Vermiform appendix (tissue), 1 donor: ENCODE measurements around the gene BLCAP.

DNA sequence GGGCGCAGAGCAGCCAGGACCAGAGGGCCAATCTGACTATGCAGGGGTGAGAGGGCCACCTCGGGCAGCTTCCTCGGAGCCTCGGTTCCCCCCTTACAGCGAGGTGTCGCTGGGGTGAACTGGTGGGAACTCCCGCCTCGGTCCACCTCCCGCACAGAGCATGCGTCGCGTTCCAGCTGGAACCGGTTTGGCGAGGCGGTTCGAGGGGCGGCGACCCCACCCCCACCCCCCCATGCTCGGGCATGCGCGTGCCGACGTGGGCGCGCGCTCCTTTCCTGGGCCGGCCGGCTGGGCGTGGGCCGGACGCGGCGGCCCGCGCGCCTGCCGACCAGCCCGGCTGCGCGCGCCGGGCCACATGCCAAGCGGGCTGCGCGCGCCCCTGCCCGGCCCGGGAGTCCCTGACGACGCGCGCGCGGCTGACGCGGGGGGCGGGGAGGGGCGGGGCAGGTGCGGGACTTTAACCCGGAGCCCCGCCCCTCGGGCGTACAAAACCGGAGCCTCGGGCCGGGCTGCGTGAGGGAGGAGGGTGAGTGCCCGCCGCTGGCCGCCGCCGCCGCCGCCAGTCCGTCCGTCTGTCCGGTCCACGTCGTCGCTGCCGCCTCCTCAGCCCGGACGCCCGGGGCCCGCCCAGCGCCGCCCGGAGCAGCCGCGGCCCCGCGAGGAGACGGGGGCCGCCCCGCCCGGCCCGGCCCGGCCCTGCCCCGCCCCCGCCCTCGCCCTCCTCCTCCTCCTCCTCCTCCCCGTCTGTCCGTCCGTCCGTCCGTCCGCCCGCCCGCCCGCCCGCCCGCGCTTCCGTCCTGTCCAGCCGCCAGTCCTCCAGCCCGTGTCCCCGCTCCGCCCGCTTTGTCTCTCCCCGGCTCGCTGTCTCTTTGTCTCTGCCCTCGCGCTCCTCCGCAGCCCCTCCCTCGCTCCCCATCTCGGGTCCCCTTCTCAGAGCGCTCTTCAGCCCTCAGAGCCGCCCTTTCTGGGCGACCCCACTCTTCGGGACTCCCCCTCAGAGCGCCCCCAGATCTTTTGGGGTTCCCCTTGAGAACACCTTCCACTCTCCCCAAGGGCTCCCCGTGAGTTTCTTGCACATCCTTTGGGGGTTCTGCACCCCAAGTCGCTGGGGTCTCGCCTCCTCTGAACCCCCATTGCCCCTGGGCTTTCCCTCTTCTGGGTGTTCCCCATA lies 79.9 kb upstream of the MYL9 start:
- PRO-cap = bidirectional peak, plus-strand start at position 516 of the sequence, minus-strand start at position 162 of the sequence; bidirectional peak, plus-strand start at position 811 of the sequence, minus-strand start at position 845 of the sequence

DNA sequence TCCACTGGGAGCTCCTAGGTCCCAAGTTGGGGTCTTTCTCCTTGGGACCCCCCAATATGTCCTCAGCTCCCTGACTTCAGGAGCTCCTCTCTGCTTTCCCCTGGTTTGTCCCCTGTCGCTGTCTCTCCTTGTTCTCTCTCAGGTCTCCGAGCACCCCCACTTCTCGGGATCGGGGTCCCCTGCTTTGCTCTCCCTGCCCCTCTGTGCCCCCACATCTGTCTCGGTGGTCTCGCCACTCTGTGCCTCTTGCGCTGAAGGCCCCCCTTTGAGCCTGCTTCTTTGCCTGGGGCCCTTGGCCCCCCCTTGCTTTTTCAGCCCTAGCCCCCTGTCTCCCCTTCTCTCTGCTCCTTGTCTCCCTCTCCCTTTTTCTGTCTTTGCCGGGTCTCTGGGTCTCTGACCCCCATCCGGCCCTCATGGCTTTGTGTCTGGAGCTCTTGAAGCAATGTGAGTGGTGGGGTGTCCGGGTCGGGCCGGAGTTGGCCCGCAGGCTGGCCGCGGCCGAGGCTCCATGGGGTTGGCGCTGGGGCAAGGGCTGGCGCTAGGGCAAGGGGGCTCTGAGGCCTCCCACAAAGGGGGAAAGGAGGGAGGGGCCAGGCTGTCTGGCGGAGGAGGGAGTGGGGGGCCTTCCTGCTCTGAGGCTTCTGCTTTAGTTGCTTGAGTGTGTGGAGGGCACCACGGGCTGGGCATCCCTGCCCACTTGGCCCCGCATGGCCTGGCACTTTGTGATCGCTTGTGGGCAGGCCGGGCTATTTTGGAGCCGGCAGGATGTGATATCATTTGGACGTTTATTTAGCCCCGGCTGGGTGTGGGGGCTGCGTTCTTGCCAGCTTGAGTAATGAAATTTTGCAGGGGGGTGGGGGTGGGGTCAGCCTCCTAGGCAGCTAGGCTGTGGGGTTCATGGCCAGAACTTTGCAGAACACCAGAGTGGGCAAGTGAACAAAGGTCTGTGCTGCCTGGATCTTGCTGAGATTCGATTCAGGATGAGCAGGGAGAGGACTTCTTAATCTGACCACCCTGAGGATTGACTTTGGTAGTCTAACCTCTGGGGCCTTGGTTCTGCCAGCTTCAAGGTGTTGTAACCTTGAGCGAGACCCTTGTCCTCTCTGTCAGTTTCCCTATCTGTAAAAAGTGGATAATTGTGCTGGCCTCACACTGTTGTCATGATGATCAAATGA lies 78.8 kb upstream of the MYL9 start:
- PRO-cap = bidirectional peak, plus-strand start at position 901 of the sequence, minus-strand start at position 699 of the sequence

GRCh38 chr20:36493560-36494455 lies 47.5 kb upstream of the MYL9 start:
- PRO-cap = no peak

DNA sequence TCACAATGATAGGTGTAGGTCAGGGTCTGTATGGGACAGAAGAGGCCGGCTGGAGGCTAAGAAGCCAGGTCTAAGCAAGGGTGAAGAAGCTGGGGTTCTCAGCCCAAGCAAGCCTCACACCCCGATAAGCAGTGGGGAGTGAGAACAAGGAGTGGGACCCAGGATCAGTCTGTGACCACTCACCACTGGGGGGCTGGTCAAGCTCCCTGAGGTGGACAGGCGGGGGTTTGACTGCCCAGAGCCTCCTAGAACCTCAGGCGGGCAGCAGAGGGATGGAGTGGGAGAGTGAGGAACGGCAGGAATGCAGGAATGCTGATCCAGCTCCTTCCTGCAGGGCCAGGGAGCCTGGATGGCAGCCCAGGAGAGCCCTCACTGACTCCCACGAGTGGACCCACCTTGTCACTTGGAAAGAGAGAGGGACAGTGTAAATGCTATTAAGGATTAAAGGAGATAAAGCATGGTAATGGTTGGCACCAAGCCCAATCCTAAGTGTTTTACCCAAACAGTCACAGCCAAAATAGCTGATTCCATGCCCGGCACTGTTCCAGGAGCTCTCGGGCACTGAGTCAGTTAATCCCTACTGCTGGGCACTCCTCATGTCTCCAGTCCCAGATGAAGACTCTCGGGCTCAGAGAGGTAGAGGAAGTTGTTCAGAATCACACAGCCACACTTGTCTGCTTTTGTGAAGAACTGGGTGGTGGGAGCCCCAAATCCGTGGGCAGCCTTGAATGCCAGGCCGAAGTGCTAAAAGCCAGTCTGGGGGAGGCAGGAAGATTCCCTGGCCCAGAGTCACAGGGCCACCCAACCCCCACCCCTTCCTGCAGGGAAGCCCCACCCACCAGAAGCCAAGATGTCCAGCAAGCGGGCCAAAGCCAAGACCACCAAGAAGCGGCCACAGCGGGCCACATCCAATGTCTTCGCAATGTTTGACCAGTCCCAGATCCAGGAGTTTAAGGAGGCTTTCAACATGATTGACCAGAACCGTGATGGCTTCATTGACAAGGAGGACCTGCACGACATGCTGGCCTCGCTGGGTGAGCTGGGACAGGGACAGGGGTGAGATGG lies 3.0 kb downstream of the MYL9 start:
- PRO-cap = no peak

DNA sequence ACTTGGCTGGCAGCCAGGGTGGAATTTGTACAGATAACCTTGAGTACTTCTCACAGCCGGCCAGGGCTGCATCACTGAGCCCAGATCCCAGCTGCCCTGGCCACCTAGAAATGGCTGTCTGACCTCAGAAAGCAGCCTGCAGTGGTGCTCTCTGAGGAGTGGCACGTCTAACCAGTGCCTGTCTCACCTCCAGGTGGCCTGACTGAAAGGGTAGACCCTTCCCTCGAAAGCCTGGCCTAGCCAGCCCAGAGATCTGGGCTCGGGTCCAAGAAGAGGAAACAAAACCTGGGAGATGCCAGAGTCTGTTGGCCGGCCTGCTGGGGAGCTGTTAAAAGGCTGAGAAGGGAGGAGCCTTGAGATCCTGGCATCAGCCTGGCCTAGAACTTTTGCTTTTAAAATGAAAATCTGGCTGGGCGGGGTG lies 2.0 kb downstream of the TGIF2 start:
- PRO-cap = no peak

DNA sequence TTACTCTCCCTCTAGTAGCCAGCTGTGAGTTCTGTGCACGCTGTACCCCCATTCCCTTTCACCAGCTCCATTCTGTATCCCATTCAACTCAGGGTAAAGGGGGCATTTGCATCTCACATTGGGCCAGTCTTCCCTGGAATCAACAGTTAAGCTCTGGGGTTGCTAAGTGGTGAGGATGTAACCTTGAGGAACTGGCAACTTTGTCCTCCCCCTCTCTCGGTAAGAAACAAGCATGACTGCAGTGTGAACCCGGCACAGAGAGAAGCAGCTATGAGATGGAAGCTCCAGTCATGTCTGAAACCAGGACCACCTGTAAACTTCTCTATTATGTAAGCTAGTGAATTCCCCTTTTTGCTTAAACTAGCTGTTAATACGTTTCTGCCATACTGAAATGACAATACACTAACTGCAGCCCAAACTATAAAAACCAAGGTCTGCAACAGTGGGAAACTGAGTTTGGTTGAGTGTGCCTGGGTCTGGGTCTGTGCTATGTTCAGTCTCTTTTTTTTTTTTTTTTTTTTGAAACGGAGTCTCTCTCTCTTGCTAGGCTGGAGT lies 11.5 kb upstream of the RAB5IF start:
- PRO-cap = bidirectional peak, plus-strand start at position 257 of the sequence, minus-strand start at position 296 of the sequence

DNA sequence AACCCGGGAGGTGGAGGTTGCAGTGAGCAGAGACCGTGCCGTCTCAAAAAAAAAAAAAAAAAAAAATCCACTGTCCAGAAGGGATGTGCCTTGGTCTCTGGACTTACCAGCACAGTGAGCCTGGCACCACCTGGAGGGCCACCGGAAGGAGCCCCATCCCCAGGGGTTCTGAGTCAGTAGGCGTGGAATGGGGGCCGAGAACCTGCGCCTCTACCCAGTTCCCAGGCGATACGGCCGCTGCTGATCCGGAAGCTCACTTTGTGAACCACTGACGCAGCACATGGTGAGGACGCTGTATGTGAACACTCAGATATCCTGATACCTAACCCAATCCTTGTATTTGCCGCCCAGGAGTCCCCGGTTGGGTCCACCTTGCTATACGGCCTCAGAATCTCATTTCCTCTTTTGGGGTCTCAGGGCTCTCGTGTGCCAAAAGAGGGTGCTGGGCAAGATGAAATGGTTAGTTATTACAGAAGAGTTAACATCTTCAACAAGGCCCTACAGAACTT lies 690 bp upstream of the RAB5IF start:
- PRO-cap = bidirectional peak, plus-strand start at position 261 of the sequence, minus-strand start at position 260 of the sequence

DNA sequence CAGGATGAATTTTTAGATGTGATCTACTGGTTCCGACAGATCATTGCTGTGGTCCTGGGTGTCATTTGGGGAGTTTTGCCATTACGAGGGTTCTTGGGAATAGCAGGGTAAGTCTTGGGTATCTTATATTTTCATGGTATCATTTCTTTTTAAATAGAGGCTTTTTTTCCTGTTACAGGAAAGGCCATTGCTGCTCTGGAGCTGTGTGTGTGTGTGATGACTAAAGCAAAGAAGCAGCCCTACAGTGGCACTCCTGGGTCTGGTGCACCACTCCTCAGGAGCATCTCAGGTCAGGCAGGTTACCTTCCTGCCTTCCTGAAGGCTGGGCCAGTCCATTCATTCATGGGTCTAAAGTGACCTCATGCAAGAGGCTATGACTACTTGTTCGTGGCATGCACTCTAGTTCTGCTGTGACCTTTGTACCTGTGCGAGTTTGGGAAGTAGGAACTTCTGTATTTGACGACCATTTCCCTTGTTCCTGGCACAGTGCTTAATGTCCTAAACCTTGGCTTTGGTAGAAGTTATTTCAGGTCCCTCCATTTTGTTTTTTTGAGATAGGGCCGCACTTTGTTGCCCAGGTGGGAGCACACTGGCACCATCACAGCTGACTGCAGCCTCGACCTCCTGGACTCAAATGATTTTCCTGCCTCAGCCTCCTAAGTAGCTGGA lies 2.3 kb downstream of the RAB5IF start:
- PRO-cap = unidirectional peak, minus-strand start at position 233 of the sequence

DNA sequence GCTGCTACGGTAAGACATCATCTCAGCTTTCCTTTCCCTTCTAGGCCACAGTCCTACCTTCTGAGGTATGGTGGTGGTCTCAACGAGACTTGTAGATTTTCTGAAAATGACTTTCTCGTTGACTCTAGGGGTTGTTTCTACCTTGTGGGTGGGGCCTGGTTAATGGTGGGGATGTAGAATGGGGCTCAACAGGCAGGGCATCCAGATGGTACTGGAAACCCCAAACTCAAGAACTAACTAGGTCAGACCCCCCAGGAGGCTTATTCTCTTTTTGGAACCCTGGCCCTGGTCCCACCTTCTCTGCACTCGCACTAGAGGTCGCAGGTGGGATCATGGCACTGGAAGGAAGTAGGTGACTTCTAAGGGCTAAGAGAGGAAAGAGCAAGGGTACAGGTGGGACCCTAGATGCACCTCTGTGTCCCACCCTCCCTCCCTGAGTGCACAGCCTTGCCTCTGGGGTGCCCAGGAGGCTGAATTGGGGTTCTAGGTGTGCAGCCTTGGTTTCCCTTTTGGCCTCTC lies 7.8 kb downstream of the RAB5IF start:
- PRO-cap = no peak

DNA sequence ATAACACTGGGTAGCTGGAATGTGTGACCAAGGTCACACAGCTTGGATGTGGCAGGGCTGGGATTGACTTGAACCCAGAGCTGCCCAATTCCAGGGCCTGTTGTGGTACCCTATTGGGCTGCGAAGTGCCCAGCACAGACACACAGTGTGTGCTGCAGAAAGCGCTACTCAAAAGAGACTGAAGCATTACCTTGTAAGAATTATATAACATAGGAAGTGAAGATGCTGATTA lies 3.6 kb upstream of the SOGA1 start:
- PRO-cap = unidirectional peak, minus-strand start at position 177 of the sequence

- PRO-cap = no peak
These were observed 3.6 kb upstream of the SAMHD1 start for GRCh38 chr20:36954917-36955716.

- PRO-cap = no peak
These were observed 56.4 kb upstream of the SAMHD1 start for GRCh38 chr20:37007802-37008444.

- PRO-cap = no peak
These were observed 38.5 kb downstream of the GHRH start for GRCh38 chr20:37223070-37223471.

- PRO-cap = no peak
These were observed 6.2 kb upstream of the GHRH start for GRCh38 chr20:37267555-37268443.

DNA sequence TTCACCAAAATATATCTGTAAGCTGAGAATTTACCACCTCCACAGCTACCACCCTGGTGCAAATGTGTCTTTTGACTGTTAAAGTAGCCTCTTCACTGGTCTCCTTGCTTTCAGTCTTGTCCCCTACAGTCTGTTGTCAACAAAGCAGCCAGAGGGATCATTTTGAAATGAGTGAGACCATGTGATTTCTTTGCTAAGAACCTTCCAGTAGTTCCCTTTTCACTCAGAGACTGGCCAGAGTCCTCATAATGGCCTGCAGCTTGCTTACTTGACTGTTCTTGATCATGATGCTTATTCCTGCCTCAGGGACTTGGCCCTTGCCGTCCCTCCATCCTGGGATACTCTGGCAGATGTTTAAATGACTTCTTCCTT lies 4.8 kb downstream of the MANBAL start:
- PRO-cap = no peak

DNA sequence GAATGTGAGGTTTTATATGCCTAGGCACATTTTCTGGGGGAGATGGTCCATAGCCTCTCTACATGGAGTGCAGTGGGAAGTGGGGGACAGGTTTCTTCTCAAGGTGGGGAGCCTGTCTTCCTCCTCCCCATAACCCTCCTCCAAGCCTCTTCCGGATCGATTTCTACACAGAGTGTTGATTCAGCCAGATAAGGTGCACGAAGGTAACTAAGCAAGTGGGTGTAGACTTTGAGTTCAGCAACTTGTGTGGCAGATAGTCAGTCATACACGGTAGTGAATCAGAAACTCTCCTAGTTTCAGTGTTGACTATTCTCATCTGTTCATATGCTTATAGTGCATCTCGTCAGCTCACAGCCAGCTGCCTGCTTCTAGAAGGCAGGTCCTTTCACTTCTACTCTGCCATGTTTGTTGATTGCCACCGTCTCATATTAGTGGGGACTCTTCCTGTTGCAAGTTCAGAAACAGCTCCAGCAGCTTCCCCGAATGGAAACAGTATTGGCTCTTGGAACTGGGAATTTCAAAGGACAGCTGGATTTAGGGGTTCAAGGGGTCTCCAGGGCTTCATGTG lies 19.2 kb downstream of the MANBAL start:
- PRO-cap = no peak

DNA sequence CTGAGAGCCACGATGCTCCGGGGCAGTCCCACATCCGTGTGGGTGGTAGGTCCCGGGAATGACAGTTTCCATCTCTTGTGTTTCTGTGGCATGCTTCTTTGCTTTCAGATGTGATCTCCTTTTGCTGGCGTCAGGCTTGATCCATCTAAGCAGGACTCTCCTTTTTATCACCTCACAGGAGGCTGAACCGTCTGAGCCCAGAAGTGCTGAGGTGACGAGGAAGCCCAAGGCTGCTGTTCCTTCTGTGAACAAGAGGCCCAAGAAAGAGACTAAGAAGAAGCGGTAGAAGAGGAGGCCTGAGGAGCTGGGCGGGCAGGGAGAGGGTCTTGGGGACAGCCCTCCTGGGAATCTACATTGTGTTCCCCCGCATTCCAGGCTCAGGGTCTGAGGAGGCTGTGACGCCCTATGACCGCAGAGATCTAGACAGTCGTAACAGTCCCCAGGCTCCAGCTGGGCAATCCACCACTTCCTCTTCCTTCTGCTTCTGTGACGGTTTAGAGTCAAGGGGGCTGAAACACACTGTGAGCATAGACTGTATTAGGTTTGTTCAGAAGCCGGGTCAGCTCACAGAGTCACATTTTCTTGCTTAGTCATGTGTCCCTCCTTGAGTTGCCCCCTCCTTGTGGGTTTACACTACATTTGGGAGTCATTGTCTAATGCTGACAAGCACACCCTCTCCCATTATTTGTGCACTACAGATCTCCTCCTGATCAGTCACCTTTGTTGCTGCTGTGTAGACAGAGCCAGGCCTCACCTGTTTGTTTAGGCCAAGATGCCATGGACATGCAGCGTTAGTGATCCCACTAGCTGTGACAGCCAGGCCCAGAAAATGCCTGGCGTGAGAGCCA lies 26.9 kb downstream of the MANBAL start:
- PRO-cap = bidirectional peak, plus-strand start at position 540 of the sequence, minus-strand start at position 379 of the sequence

DNA sequence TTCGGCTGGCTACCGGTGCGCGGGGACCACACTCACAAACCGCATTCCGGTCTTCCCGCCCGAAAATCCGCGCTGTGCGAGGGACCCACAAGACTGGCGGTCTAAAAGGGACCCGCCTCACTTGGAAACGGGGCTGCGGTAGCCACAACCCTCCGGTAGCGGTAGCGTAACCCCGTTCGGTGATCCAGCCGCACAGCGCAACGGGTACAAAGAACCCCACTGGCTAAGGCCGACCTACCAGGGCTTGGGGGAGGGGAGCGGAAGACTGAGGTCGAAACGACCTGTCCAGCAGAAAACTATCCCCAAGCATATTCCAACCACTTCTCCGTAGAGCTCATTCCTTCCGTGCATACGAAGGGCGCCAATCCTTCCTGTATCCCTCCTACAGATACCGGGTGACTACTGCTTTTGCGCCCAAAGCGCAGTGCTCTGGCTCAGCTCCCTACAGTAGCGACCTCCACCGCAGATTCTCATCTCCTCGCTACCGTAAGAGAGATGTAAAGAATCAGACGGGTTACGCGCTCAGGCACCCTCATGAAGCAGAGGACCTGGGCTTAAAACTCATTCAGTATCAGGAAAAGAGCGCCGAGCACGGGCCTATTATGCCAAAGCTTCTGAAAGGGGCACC lies 736 bp upstream of the NNAT start:
- PRO-cap = no peak

DNA sequence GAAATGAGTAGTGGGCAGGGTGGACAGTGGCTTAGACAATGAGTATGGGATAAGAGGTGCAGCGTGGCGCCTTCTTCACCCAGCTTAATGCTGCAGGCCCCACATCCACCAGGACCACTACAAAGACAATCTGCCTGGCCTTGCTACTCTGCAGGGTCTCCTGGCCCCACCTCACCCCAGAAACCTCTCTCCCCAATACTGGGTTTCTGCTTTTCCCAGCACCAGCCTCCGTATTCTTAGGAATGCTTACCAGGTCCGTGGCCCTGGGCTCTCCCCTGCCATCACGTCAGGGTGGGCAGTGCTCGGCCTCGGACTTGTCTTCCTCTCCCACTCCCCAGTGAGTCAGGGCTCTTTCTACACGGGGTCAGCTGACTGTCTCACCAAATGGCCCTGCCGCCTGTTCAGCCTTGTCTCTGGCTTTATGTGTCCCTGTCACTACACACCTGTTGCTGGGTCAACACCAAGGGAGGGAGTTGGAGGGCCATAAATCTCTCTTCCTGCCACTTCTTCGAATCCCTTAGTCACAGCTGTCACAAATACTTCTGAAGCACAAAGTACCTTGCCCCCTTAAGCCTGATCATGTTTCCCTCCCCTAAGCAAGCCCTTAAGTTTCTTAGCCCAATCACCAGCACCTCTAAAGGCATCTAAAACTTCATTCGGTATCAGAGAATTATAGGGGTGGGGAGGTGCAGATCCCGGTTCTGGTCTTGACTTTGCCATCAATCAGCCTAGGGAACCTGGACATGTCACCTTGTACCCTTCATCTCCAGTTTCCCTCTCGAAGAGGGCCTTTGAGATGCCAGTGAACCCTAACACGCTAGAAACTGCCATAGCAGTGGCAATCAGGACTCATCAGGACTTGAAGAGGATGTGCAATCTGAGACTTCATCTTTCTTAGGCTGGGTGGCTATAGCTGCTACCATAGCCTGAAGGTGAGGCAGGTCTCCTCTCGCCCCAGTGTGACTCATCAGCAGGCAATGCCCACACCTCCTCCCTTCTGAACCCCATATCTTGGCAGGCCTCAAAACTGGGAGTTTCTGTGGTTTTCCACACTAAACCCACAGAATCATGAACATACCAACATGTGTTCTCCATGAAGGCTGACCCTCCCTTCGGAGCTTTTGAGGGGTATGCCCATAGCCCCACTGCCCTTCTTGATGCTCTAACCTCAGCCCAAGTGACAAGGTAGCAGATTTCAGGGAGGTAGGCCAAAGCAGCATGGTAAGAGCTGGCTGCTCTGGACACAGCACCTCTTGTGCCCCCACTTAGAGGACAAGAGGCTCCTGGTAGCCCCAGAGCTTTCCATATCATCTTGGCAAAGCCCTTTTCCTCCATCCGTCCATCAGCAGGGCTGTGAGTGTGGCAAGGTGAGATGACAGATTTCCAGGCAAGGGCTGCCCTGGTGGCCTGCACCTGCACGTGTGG lies 3.0 kb downstream of the BLCAP start:
- PRO-cap = unidirectional peak, minus-strand start at position 316 of the sequence

GRCh38 chr20:37527413-37528003 lies at the start of gene BLCAP:
TSS of gene BLCAP (minus strand) at chr20:37527876.
- PRO-cap = bidirectional peak, plus-strand start at chr20:37528168, minus-strand start at chr20:37527833